HTERT-HM (cell line): ENCODE results near the genes SELENOW and ELSPBP1.

DNA sequence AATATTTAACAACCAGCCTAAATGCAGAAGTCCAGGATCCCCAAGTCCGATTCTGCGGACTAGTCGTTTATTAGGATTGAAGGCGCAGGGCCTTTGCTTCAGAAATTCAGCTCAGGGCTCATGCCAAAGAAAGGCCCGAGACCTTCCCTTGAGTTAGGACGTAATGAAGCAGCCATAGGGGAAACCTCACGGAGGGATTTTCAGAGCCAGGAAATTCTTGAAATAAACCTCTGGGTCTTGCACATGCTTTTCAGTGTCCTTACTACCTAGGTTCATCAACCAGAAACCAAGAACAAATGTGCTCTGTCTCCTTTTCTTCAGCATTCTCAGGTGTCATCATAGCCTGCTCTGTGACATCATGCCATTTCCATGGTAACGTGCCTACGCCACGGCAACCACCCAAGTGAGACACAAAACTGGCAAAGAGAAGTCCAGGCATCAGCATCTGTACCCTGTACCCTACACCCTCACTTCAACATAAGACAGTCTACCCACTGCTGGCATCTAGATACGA lies 13.5 kb downstream of the ZC3H4 start:
- RRBS: no CpG with 5 or more reads among the region's 11 CpGs

GRCh38 chr19:47264356-47265105 lies 8.2 kb downstream of the CCDC9 start:
- RRBS: 90% methylated on average over 7 of the region's 42 CpGs

- RRBS: no CpG with 5 or more reads among the region's 16 CpGs
Observed at GRCh38 chr19:47310533-47311405, 1.1 kb downstream of the C5AR1 start.

- RRBS: no CpG with 5 or more reads among the region's 4 CpGs
Observed at GRCh38 chr19:47317236-47317723, 7.6 kb downstream of the C5AR1 start.

DNA sequence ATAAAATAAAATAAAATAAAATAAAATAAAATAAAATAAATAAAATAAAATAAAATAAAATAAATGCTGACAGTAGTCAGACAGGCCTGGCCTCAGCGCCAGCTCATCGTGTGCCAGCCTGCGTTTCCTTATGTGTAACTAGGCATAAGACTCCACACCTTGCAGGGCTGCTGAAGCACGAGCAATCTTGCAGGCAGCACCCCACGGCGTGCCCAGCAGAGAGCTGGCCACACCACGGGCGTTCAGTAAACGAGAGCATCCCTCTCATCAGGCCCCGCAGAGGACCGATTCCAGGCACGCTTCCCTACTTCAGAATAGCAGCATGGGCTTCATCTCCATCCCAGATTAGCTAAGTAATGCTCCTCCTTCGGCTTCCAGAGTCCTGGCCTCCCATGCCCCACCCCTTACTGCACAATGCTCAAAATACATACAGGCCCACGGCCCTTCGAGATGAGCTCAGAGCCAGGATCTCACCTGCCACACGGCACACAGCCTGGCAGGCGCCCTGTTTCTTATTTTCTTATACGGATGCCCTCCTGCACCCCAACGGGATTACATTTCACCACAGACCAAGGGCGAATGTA lies 5.5 kb downstream of the NAPA start:
- RRBS: no CpG with 5 or more reads among the region's 20 CpGs

- RRBS: no CpG with 5 or more reads among the region's 7 CpGs
Observed at GRCh38 chr19:47581446-47582112, 8.6 kb upstream of the ZNF541 start.

- RRBS: no CpG with 5 or more reads among the region's 6 CpGs
Observed at GRCh38 chr19:47660259-47660765, 51.4 kb downstream of the BICRA start.

DNA sequence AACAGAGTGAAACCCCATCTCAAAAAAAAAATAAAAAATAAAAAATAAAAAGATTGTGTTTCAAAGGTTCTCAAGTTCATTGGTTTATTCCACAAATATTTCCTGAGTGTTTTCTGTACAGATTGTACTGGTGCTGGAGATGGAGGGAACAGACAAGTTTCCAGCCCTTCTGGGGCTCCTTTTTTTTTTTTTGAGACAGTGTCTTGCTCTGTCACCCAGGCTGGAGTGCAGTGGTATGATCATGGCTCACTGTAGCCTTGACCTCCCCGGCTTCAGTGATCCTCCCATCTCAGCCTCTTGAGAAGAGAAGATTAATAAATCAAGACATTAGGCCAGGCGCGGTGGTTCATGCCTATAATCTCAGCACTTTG lies 12.3 kb upstream of the NOP53 start:
- RRBS: no CpG with 5 or more reads among the region's 3 CpGs

- RRBS: no CpG with 5 or more reads among the region's 32 CpGs
Observed at GRCh38 chr19:47741056-47741436, 4.3 kb upstream of the NOP53 start.

GRCh38 chr19:47752282-47752793 lies 7.0 kb downstream of the NOP53 start:
- RRBS: no CpG with 5 or more reads among the region's 17 CpGs

GRCh38 chr19:47778109-47778952 lies at the start of gene SELENOW:
Gene SELENOW (plus strand): TSS chr19:47778703.
- RRBS: under 1% methylated on average over 22 of the region's 64 CpGs

GRCh38 chr19:47781941-47782467 lies 3.5 kb downstream of the SELENOW start:
- RRBS: 47% methylated on average over 5 of the region's 7 CpGs

DNA sequence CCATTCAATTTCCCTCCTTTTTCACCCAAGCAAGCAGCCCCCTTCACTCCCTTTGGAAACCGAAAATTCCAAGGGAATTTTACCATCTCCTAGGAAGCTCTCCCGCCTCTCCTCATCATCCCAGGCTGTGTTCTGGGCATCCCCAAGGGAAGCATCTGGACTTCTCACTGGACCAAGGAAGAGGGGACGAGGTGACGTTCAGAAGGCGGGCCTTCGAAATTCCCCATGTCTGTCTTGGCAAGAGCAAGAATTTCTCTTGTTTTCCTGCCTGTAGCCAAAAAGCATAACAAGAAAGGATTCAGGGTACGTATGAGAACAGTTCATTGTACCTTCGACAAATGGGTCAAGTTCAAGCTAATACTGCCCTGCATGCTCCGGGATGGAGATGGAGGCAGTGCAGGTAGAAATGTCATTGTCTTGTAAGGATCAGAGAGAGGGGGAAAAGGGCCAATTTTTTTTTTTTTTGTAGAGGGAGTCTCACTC lies 6.2 kb downstream of the TPRX2 start:
- RRBS: no CpG with 5 or more reads among the region's 9 CpGs

GRCh38 chr19:47994541-47994908 lies at the start of gene ELSPBP1:
Gene ELSPBP1 (plus strand): TSS chr19:47994632.
- RRBS: no CpG with 5 or more reads among the region's 3 CpGs

GRCh38 chr19:48061307-48062521 lies 17.8 kb upstream of the CABP5 start:
- RRBS: 21% methylated on average over 3 of the region's 39 CpGs

DNA sequence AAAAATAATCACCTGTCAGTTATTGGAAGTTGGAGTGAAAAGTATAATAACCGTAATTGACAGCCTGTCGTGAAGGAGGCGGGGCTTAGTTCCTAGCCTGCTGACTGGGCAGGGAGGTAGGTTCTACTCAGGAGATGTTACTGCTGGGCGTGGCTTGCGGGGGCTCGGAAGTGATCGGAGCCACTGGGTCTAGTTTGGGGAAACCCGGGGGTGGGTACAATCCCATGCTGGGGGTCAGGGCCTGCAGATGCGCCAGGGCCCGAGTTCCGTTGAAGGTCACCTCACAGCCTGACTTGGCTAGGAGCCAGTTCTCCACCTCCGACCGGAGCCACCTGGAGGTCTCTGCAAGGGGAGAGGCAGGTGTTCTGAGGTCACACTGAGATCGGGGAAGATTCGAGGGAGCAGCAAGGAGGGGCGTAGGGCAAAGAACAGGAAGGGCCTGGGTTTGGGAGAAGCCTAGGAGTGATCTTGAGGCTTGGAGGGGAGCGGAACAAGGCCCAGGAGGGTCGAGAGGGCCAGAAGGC lies 7.8 kb downstream of the EMP3 start:
- RRBS: 33% methylated on average over 2 of the region's 18 CpGs

DNA sequence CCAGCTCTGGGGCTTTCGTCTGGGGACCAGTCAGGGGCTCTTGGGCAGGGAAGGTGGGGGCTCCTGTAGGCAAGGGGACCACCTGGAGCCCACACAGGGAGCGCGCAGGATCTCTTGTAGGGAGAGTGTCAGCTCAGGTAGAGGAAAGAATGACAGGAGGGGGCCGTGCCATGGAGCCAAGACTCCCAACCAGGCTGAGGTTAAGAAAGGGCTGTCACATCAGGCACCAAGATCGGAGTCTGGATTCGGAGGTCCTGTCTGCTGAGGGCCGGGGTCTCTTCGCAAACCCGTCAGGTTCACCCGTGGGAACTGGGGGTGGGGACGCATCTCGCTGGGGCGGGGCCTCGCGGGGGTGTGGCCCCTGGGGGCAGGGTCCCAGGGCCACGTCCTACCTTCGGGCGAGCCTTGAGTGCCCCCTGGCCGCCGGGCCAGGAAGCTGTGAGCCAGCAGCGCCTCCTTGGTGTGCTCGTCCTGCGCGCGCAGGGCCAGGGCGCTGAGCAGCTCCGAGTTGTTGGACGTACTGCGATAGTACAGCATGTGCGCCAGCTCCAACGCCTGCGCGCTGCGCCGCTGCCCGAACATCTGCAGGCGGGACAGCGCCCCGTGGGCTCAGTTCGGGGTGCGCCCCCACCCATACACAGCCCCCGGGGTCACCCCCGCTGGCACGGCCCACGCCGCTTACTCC lies 8.4 kb downstream of the EMP3 start:
- RRBS: no CpG with 5 or more reads among the region's 46 CpGs

- RRBS: 2% methylated on average over 6 of the region's 33 CpGs
Observed at GRCh38 chr19:48362990-48363759, 565 bp downstream of the TMEM143 start.

DNA sequence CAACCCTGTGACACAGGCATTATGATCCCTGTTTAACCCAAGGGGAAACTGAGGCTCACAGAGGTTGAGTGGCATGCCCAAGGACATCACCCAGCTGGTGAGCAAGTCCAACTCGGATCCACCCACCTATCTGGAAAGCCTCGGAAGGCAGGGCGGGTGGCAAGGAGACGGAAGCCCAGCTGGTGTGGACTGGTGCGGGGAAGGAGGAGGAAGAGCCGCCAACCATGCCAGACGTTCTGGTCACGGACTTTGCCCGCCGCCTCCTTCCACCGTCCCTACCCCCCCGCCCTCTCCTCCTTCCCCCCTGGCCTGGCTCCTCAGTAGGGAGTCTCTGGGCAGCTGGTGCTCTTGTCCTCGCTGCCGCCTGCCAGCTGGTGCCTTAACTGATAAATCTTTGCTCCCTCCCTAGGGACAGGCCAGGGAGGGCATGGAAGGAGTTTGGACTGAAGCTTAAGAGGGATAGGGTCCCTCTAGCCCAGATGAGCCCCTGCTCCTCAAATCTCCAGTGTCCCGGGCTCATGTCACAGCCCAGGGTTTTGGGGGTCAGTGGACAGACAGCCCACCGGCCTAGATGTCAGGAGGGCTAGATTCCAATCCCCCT lies 4.8 kb downstream of the SYNGR4 start:
- RRBS: 20% methylated on average over 2 of the region's 16 CpGs

- RRBS: no CpG with 5 or more reads among the region's 5 CpGs
Observed at GRCh38 chr19:48492729-48492952, 19.0 kb downstream of the LMTK3 start.